ENCODE data around the genes DMAP1 and HPDL.

DNA sequence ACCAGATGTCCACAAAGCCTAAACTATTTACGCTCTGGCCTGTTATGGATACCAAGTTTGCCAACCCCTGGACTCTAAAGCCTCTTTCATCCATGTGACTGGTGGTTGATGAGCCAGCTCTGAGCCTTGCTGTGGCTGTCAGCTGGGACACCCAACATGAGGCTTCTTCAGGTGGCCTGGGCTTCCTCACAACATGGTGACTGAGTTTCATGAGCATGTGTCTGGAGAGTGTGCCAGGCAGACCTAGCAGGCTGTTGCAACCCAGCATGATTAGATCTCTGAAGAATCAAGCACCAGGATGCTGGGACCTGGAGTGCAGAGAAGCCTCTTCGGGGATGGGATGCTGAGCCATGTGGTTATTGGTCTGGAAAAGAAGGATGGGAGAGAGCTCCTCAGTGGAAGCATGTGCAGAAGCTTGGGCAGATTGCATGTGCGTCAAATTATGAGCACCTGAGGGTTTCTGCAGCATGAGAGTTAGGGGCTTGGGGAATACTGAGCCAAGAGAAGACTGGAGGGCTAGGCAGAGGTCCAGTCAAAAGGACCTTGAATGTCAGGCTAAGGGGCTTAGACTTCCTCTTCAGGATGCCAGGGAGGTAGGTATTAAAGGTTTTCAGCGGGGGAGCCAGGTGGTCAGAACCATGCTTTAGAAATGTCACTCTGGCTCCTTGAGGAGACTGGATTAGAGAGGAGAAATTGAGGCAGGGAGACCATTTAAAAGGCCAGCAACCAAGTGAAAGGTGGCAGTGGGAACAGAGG is 38.8 kb upstream of the KDM4A start:
CAGE:
- cytosol, long polyA minus RNA, result no peak
- cytosol, long polyA plus RNA, result no peak
- long polyA plus RNA, result no peak
- nucleus, long polyA minus RNA, result no peak
- nucleus, long polyA plus RNA, result no peak

GRCh38 chr1:43821711-43822491 is 111.7 kb upstream of the ARTN start:
CAGE:
- cytosol, long polyA minus RNA, result no peak
- cytosol, long polyA plus RNA, result no peak
- long polyA plus RNA, result no peak
- nucleus, long polyA minus RNA, result no peak
- nucleus, long polyA plus RNA, result no peak

CAGE:
- cytosol, long polyA minus RNA, result no peak
- cytosol, long polyA plus RNA, result no peak
- long polyA plus RNA, result no peak
- nucleus, long polyA minus RNA, result no peak
- nucleus, long polyA plus RNA, result no peak
These were observed 1.2 kb upstream of the SLC6A9 start for GRCh38 chr1:44032447-44032860.

DNA sequence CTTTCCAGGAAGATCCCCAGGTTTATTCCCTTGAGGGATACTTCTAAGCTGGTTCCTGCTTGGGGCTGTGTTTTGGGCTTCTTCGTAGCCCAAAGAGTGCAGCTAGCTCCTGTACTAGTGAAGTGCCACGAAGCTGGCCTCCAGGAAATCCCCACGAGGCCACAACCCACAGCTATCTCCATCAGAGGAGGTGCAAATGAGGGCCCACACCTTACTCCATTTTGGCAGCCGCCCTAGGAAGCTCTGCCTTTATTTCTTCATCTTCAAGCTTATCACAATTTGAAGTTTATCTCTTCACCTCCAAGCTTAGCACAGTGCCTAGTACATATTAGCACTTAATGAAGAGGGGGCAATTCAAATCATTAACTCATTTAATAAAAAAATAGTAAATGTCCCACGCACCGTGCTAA is 544 bp upstream of the DMAP1 start:
CAGE:
- cytosol, long polyA minus RNA, result no peak
- cytosol, long polyA plus RNA, result no peak
- long polyA plus RNA, result no peak
- nucleus, long polyA minus RNA, result no peak
- nucleus, long polyA plus RNA, result no peak

DNA sequence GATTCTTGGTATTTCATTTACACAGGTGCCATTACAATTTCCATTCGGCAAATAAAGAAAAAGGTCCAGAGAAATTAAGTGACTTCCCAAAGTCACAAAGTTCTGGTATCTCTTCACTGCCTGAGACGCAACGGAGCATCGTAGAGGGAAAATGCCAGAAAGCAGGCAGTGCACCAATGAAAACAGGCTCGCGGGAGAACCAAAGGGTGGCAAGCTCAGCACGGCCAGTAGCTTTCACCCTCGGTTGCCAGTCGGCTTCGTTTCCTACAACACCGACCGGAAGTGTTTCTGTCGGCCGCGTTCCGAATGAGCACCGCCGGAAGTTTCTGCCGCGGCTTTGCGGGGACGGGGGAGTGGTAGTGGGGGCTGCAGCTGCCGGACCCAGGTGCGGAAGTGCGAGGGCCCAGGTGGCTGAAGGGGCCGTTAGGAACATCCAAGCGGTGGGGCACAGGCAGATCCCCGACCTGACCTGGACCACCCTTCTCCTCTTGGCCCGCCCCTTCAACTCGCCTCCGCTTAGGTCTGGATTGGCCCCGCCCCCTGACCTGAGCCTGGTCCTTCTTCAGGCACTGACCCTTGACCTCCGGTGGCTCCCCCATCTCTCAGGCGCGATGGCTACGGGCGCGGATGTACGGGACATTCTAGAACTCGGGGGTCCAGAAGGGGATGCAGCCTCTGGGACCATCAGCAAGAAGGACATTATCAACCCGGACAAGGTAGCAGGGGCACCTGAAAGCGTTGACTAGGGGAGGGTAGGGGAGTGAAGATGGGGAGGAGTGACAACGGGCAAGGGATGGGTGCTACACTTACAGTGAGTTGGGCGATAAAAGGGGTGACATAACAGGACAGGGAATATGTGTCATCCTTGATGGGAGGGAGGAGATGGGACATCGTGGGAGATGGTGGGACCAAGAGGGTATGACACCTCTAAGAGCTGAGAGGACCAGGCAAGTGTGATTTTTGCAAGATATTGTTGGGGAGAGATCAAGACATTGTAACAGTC is at the start of gene DMAP1:
DMAP1 (plus strand) TSS at position 329 of the 1,003 bp plus-strand sequence.
CAGE:
- cytosol, long polyA minus RNA, result no peak
- cytosol, long polyA plus RNA, result start-site peak on the plus strand centred at position 335 of the sequence, 60 bp wide, 68 and 27 reads in 2 replicates
- long polyA plus RNA, result no peak
- nucleus, long polyA minus RNA, result no peak
- nucleus, long polyA plus RNA, result start-site peak on the plus strand centred at position 341 of the sequence, 87 bp wide, 196 and 119 reads in 2 replicates

DNA sequence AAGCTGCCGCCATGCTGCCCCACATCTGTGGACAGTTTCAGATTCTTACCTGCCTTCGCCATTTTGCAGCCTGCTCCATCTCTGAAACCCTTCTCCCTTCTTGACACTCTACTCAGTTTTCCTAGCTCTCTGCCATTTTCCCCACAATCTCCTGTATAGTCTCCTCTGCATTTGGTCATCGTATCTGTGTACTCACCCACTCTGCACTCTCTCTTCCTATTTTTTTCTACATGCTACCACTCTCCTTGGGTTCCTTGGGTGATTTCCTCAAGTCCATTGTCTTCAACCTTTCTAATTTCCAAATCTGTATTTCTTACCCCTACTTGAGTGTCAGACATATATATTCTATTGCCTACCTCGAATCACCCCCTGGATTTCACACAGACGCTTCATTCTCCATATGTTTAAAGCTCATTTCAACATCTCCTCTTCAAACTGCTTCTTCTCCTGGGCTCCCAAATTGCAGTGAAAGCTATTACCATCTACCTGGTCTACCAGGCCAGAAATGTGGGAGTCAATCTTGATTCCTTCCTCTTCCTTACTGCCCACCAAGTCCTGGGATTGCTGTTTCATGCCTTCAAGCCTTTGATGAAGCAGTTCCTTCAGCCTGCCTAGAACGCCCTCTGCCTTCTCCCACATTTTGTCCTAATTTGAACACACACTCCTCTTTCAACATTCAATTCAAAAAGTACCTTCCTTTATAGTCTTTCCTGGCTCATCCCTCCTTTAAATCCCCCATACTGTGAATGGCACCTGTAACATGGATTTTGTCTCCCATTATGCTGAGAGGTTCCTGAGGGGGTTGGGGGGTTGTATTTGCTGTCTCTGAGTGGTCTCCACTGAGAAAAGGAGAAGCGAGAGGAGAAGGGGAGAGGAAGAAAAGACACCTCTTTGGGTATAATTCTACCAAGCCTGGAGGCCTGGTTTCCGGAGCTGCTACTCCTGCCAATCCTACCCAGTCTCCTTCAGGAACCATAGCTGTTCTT is 42.3 kb downstream of the DMAP1 start:
CAGE:
- cytosol, long polyA minus RNA, result no peak
- cytosol, long polyA plus RNA, result no peak
- long polyA plus RNA, result no peak
- nucleus, long polyA minus RNA, result start-site peak on the minus strand centred at position 150 of the sequence, 108 bp wide, 7 reads; start-site peak on the minus strand centred at position 298 of the sequence, 41 bp wide, 10 reads; start-site peak on the minus strand centred at position 706 of the sequence, 240 bp wide, 8 reads
- nucleus, long polyA plus RNA, result no peak

DNA sequence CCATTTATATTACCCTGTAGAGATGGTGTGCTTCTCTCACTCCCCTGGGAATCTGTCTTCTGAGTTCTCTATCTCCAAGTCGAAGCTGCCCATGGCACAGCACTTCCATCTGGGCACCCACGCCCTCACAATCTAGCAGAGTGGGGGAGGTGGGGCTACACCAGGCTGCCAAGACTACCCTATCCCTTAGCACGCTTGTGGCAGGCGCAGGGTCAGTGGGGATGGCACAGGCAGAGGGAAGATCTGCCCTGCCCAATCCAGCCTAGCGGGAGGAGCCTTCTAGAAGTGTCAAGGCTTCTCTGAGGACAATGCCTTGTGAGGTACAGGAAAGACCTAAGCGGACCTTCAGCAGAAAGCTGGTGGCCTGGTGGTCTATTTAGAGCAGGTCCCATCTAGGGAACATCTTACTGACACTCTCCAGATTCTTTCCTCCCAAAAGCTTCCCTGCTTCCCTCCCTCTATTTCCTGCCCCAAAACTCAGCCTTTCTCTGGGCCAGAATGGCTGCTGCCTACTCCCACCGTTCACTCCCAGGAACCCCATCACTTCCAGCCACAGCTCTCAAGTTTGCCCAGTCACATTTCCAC is 49.2 kb downstream of the DMAP1 start:
CAGE:
- cytosol, long polyA minus RNA, result no peak
- cytosol, long polyA plus RNA, result no peak
- long polyA plus RNA, result no peak
- nucleus, long polyA minus RNA, result no peak
- nucleus, long polyA plus RNA, result no peak

GRCh38 chr1:44542652-44542882 is 131.7 kb downstream of the TMEM53 start:
CAGE:
- cytosol, long polyA minus RNA, result no peak
- cytosol, long polyA plus RNA, result no peak
- long polyA plus RNA, result no peak
- nucleus, long polyA minus RNA, result no peak
- nucleus, long polyA plus RNA, result no peak

DNA sequence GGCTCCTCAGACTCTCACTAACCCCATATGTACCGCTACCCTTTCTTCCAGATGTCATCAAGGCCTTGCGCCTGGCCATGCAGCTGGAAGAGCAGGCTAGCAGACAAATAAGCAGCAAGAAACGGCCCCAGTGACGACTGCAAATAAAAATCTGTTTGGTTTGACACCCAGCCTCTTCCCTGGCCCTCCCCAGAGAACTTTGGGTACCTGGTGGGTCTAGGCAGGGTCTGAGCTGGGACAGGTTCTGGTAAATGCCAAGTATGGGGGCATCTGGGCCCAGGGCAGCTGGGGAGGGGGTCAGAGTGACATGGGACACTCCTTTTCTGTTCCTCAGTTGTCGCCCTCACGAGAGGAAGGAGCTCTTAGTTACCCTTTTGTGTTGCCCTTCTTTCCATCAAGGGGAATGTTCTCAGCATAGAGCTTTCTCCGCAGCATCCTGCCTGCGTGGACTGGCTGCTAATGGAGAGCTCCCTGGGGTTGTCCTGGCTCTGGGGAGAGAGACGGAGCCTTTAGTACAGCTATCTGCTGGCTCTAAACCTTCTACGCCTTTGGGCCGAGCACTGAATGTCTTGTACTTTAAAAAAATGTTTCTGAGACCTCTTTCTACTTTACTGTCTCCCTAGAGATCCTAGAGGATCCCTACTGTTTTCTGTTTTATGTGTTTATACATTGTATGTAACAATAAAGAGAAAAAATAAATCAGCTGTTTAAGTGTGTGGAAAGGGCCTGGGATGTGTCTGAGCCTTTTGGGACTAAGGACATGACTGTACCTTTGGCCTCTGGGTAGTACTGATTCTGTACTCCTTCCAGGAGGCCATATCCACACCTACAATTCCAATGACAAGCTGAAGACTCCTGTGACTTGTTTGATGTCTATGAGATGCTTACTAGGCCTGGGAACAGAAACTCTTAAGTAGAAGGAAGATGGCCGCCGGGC is 8.0 kb upstream of the RPS8 start:
CAGE:
- cytosol, long polyA minus RNA, result no peak
- cytosol, long polyA plus RNA, result no peak
- long polyA plus RNA, result no peak
- nucleus, long polyA minus RNA, result no peak
- nucleus, long polyA plus RNA, result no peak

GRCh38 chr1:44785945-44786922 is 1.7 kb downstream of the BEST4 start:
CAGE:
- cytosol, long polyA minus RNA, result no peak
- cytosol, long polyA plus RNA, result no peak
- long polyA plus RNA, result no peak
- nucleus, long polyA minus RNA, result no peak
- nucleus, long polyA plus RNA, result no peak

GRCh38 chr1:44803434-44804366 is 3.5 kb downstream of the DYNLT4 start:
CAGE:
- cytosol, long polyA minus RNA, result no peak
- cytosol, long polyA plus RNA, result no peak
- long polyA plus RNA, result no peak
- nucleus, long polyA minus RNA, result no peak
- nucleus, long polyA plus RNA, result no peak

DNA sequence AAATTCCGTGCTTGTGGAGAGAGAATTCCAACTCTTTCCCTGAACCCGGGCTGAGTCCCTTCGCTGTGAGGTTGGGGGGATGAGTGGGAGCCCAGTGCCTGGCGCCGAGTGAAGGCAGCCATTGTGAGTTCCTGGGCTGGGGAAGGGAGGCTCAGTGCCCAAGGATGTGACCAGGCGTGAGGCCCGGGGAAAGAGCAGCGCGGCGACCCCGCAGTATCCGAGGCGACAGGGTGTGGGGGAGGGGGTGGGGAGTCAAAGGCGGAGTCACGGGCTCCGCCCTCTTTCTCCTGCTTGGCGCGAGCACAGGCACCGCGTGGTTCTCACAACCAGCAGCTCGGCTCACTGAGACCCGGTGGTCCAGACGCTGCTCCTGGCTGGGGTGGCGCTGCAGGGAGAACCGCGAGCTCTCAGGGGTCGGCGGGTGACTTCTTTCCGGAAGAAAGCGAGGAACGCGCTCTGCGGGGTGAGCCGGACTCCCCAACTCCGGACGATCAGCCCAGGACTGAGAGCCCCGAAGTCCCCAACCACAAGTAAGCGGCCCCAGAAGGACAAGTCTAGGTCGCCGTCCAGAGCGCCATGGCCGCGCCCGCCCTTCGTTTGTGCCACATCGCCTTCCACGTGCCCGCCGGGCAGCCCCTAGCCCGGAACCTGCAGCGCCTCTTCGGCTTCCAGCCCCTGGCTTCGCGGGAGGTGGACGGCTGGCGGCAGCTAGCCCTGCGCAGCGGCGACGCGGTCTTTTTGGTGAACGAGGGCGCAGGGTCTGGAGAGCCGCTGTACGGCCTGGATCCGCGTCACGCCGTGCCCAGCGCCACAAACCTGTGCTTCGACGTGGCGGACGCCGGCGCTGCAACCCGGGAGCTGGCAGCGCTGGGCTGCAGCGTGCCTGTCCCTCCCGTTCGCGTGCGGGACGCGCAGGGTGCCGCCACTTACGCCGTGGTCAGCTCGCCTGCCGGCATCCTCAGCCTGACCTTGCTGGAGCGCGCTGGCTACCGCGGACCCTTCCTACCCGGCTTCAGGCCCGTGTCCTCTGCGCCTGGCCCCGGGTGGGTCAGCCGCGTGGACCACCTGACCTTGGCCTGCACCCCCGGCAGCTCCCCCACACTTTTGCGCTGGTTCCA is at the start of gene HPDL:
HPDL (plus strand) TSS at position 323 of the 1,118 bp plus-strand sequence.
CAGE:
- cytosol, long polyA minus RNA, result no peak
- cytosol, long polyA plus RNA, result no peak
- long polyA plus RNA, result no peak
- nucleus, long polyA minus RNA, result no peak
- nucleus, long polyA plus RNA, result no peak

DNA sequence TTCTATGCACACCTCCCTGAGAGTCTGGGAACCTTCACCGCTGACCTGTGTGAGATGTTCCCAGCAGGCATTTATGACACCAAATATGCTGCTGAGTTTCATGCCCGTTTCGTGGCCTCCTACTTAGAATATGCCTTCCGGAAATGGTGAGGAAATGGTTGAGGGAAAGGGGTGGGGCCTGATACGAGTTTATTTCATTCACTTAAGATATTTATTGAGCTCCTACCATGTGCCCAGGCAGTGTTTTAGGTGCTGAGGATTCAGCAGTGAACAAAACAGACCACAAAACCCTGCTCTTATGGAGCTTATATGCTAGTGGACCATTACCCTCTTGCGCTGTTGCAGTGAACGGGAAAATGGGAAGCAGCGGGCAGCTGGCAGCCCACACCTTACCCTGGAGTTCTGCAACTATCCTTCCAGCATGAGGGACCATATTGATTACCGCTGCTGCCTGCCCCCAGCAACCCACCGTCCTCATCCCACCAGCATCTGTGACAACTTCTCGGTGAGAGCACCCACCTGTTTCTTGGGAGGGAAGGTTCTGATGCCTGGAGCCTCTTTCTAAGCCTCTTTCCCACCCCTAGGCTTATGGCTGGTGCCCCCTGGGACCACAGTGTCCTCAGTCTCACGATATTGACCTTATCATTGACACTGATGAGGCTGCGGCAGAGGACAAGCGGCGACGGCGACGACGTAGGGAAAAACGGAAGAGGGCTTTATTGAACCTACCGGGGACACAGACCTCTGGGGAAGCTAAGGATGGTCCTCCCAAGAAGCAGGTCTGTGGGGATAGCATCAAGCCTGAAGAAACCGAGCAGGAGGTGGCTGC is 2.7 kb downstream of the TOE1 start:
CAGE:
- cytosol, long polyA minus RNA, result no peak
- cytosol, long polyA plus RNA, result no peak
- long polyA plus RNA, result no peak
- nucleus, long polyA minus RNA, result no peak
- nucleus, long polyA plus RNA, result no peak

GRCh38 chr1:45346319-45347330 is 6.7 kb downstream of the TOE1 start:
CAGE:
- cytosol, long polyA minus RNA, result no peak
- cytosol, long polyA plus RNA, result no peak
- long polyA plus RNA, result no peak
- nucleus, long polyA minus RNA, result no peak
- nucleus, long polyA plus RNA, result no peak

DNA sequence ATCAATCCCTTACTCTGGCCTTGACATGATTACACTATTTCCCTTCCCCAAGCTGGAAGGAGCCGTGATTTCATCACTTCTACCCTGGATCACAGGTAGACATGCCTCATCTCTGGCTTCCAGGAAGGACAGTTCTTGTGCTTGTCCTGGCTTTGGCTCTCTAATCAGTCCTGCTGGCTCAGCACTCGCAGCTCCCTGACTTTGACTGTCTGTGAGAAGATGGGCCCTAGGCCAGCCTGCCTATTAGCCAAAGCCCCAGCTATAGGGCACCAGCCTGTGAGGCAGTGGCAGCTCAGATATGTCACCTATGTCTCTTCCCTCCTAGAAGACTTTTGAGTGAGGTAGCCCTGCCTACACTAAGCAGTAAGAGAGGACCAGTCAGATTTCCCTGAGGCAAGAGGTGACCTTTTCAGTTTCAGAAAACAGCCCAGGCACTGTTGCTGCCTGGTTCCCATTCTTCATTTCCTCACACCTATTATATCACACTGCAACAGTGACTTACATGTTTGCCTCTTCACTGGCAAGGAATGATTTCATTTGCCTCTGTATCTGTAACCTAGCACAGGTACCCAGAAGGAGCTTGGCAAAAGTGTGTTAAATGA is 9.3 kb downstream of the TOE1 start:
CAGE:
- cytosol, long polyA minus RNA, result no peak
- cytosol, long polyA plus RNA, result no peak
- long polyA plus RNA, result no peak
- nucleus, long polyA minus RNA, result no peak
- nucleus, long polyA plus RNA, result no peak

GRCh38 chr1:45513561-45514010 is 8.1 kb downstream of the PRDX1 start:
CAGE:
- cytosol, long polyA minus RNA, result no peak
- cytosol, long polyA plus RNA, result no peak
- long polyA plus RNA, result no peak
- nucleus, long polyA minus RNA, result no peak
- nucleus, long polyA plus RNA, result no peak

DNA sequence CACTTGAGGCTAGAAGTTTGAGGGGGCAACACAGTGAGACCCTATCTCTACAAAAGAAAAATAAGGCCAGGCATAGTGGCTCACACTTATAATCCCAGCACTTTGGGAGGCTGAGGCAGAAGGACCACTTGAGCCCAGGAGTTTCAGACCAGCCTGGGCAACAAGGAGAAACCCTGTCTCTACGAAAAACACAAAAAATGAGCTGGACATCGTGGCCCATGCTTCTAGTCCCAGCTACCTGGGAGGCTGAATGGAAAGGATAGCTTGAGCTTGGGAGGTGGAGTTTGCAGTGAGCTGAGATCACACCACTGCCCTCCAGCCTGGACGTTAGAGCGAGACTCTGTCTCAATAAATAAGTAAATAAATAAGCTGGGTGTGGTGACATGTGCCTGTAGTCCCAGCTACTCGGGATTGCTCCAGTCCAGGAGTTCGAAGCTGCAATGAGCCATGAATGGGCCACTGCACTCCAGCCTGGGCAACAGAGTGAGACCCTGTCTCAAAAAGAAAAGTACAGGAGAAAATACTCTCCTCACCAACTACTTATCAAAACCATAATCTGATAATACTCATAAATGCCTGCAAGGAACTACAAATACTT is 3.6 kb downstream of the AKR1A1 start:
CAGE:
- cytosol, long polyA minus RNA, result no peak
- cytosol, long polyA plus RNA, result no peak
- long polyA plus RNA, result no peak
- nucleus, long polyA minus RNA, result no peak
- nucleus, long polyA plus RNA, result no peak

GRCh38 chr1:45584222-45585441 is 791 bp downstream of the NASP start:
CAGE:
- cytosol, long polyA minus RNA, result no peak
- cytosol, long polyA plus RNA, result no peak
- long polyA plus RNA, result no peak
- nucleus, long polyA minus RNA, result no peak
- nucleus, long polyA plus RNA, result no peak

GRCh38 chr1:45607923-45608276 is 16.0 kb downstream of the CCDC17 start:
CAGE:
- cytosol, long polyA minus RNA, result no peak
- cytosol, long polyA plus RNA, result no peak
- long polyA plus RNA, result no peak
- nucleus, long polyA minus RNA, result no peak
- nucleus, long polyA plus RNA, result no peak

GRCh38 chr1:45871394-45871852 is 68.0 kb downstream of the MAST2 start:
CAGE:
- cytosol, long polyA minus RNA, result no peak
- cytosol, long polyA plus RNA, result no peak
- long polyA plus RNA, result no peak
- nucleus, long polyA minus RNA, result no peak
- nucleus, long polyA plus RNA, result no peak